Gallbladder (tissue), 1 donor: ENCODE data around the genes SRP9, EPHX1 and H3-3A.

DNA sequence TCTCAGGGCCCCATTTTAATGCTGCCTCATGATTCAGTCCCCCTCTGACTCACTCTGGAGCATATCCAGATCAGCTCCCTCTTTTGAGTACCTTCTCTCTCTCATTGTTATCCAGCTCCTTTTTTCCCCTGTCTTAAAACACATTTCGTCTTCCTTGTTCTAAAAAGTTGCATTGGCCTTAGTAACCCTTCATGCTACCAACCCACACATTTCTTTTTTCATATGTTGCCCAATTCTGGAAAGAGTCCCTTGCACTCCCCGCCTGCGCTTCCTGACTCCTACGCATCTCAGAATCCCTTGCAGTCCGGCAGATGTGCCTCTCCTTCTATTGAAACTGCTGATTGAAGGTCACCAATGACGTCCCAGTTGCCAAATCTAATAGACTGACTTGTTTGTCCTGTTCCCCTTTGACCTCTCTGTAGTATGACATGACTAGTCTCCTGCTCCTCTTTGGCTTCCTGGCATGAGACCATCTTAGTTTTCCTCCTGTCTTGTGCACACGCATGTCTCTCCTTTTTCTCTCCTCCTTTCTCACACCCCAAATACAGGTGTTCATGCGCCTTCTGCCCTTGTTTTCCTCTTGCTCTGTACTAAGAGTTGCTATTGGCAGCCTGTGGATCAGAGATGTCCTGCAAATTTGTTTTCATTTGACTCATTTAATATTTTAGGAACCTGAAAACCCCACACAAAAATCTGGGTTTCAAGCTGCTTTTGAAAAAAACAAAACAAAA is 92.3 kb downstream of the CNIH3 start:
- PRO-cap, result no peak

GRCh38 chr1:225410963-225411806 is 16.7 kb downstream of the LBR start:
- PRO-cap, result no peak

DNA sequence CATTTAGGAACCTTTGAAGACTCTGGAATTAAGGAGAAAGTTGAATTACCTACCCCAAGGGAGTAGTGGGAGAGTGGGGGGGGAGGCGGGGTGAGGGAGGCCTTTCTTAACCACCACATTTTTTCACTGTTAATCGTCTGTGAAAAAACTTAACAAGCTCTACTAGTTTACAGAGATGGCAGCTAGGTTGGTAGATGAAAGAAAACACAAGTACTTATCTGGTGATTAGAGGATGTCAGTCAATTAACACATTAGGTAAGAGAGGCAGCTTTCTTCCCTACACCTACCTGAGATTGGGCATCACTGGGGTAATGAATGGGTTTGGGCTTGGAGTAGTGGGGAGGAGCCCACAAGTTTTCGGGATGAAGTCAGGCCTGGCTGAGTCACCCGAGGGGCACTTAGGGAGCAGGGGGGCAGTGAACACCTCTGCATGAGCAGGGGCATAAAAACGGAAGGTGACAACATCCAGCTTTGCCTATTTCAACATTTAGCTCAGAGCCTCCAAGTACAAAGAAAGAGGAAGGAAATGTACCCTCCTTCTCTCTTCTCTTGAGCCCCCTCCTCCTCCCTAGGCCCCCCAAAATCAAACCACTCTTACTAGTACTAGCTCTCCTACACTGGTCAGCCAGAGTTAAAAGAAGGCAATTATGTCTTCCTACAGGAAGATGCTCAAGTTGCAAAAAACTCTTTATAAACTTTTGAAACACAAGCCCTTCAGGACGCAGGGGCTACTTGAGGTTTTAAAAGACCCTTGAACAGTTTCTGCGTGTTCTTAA is 2.5 kb downstream of the LBR start:
- PRO-cap, result no peak

- PRO-cap, result bidirectional peak, plus-strand start at chr1:225427549, minus-strand start at chr1:225427552; bidirectional peak, plus-strand start at chr1:225427772, minus-strand start at chr1:225427766
These were observed 672 bp downstream of the LBR start for GRCh38 chr1:225426890-225427841.

DNA sequence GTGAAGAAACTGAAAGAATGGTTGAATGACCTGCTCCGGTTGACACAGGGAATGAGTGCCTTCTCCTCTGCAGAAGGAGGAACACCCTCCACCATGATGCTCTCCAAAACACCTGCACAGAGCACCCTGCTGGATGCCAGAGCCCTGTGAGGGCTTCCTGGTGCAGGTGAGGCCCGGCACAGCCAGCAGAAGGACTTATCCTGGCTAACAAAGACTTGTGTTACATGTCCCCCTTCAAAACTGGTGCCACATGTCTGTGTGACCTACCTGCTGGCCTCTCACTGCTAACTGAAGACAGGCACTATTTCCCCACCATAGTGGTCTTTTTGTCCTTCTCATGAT is 14.3 kb upstream of the LBR start:
- PRO-cap, result no peak

DNA sequence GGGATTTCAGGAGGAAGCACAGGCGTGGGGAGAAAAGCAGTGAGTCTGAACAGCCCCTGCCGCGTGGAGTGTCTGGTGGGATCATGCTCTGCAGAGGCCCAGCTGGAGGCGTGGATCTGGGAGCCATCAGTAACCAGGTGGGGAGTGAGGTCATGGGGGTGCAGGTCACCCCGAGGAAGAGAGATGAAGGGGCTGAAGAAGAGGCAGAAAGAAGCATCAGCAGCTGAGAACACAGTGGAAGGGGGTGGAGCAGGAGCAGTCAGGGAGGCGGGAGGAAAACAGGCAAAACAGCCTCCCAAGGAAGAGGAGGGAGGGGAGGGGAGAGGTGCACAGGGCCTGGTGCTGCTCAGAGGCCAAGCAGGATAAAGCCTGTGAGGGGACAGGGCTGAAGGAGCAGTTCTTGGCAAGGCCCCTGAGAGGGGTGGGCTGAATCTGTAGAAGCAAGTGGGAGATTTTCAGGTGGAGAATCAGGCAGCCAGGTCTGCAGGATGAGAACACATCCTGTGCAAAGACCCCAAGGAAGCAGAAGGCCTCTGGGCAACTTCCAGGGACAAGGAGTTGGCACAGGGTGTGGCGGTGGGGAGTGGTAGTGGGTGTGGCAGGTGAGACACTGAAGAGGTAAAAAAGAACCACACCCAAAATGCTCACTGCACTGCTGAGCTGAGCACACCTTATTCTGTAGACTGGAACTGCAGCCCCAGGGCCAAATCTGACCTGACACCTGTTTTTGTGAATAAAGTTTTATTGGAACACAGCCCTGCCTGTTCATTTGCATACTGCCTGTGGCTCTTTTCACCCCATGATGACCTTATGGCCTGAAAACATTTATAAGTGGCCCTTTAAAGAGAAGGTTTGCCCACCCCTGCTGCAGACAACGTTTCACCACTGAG is 35.6 kb upstream of the LBR start:
- PRO-cap, result no peak

DNA sequence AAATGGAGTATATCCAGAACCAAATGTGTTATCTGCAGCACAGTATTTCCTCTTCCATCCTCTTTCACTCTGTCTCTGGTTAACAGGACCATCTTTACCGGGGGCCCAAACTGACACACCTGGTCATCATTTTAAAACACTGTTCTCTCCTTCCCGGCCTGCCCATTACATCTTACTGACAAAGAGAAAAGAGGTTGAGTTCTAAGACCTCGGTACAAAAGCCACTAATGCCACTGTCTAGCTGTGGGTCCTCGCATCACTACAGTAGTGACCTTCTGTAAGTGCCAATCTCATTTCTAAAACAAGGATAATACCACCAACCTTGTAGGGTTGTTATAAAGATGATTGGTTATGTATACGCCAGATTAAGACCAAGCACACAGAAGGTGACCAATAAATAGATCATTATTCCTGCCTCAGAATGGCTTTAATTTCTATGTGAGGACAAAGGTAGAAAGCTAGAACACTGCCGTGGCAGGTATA is 103.6 kb downstream of the ENAH start:
- PRO-cap, result no peak

GRCh38 chr1:225651887-225652484 is 937 bp downstream of the ENAH start:
- PRO-cap, result no peak

DNA sequence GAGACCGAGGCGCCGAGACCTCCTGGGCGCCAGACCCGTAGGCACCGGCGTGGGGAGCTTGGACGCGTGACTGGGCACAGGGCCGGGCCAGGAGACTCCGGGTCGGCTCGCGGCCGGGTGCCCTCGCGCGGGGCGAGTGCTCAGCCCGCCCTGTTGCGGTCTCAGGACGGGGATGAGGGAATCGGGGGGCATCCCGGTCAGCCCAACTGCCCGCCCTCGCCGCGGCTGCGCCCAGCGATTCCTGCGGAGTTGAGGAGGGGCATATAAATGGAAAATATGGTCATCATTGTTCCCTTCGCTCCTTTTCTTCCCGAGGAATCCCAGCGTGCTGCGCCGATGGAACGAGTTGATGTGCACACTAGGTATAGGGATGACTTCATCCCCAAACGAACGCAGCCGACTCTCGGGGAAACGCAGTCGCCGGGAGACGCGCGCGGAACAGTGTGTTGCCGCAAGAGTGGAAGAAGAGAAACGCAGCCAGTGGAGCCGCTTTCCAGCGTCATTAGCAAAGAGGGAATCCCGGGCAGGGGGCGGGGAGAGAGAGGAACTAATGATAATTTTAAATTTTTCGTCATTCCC is 727 bp upstream of the ENAH start:
- PRO-cap, result bidirectional peak, plus-strand start at position 90 of the sequence, minus-strand start at position 72 of the sequence; bidirectional peak, plus-strand start outside the sequence, minus-strand start at position 174 of the sequence

DNA sequence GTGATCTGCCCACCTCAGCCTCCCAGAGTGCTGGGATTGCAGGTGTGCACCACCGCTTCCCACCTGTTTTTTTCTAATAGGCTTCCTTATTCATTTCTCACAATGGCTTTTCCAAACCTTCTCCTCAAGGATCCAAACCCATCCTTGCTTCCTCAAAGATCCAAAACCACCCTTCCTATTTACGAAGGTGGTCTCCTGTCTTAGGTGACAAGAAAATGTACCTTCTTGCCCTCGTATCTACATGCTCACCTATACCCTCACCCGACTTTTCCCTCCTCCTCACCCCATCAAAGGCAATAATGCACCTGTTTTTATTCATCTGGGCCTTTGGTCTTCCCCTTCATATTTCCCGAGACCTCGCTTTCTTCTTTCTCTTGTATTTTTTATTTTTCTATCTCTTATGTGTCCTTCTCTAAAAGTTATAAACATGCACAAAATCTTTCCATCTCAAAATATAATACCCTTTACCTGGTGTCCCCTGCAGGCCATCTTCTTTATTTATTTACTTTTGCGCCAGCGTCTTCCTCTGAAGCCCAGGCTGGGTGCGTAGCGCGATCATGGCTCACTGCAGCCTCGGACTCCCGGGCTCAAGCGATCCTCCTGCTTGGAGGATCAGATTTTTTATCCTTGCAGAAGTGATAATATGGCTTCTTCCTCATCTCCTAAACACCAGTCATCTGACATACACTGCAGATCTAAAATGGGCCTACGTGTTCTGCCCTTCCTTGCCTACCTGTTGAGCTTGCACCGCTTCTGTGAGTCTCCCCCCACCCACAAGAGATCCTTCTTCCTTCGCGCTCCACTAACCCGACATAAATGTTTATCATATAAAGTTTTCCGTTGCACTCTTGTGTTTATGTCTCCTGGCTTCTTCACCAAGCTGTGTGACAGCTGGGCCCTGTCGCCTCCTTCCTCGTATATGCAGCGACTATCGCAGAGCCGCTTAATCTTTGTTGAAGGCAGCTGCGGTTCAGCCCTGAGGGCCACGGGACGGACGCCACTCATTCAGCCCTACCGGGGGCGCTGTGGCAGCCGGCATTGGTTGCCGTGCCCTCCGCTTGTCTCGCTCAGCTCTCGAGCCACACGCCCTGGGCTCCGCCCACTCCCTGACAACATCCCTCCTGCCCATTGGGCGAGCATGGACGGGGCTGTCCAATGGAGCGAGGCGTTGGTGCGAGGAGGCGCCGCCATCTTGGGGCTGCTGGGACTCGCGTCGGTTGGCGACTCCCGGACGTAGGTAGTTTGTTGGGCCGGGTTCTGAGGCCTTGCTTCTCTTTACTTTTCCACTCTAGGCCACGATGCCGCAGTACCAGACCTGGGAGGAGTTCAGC is at the start of gene SRP9:
SRP9 (plus strand) TSS at position 1,184 of the 1,331 bp plus-strand sequence.
- PRO-cap, result bidirectional peak, plus-strand start at position 1,195 of the sequence, minus-strand start at position 1,040 of the sequence

GRCh38 chr1:225777974-225778761 is 542 bp downstream of the SRP9 start:
- PRO-cap, result bidirectional peak, plus-strand start at chr1:225778412, minus-strand start at chr1:225778269

- PRO-cap, result bidirectional peak, plus-strand start at chr1:225810124, minus-strand start at chr1:225809941; bidirectional peak, plus-strand start at chr1:225810432, minus-strand start at chr1:225810344
These were observed at the start of gene EPHX1 for GRCh38 chr1:225809833-225810706. TSS of gene EPHX1 (plus strand) at chr1:225810124.

GRCh38 chr1:225819384-225819872 is 9.5 kb downstream of the EPHX1 start:
- PRO-cap, result no peak

GRCh38 chr1:225875140-225875806 is 6.9 kb downstream of the TMEM63A start:
- PRO-cap, result no peak

DNA sequence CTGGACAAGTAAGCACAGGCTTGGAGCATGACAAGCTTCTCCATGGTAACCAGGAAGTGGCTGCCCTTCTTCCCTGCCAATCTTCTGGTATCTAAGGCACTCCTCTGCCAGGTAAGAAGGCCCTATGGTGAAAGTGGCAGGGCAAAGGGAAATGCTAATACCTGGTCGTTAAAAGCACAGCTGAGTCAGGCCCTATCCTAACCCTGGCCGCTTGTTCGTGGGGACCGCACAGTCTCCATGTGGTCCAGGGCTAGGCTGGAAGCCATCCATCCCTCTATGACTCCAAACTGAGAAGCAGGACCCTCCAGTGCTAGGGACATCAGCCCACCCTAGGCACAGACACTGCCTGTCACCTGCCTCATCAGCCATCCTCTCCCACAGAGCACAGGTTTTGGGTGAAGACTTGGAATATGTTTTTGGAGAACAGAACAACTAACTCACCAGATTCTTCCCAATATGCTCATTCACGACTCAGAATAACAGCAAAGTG is 1.4 kb downstream of the PYCR2 start:
- PRO-cap, result no peak

DNA sequence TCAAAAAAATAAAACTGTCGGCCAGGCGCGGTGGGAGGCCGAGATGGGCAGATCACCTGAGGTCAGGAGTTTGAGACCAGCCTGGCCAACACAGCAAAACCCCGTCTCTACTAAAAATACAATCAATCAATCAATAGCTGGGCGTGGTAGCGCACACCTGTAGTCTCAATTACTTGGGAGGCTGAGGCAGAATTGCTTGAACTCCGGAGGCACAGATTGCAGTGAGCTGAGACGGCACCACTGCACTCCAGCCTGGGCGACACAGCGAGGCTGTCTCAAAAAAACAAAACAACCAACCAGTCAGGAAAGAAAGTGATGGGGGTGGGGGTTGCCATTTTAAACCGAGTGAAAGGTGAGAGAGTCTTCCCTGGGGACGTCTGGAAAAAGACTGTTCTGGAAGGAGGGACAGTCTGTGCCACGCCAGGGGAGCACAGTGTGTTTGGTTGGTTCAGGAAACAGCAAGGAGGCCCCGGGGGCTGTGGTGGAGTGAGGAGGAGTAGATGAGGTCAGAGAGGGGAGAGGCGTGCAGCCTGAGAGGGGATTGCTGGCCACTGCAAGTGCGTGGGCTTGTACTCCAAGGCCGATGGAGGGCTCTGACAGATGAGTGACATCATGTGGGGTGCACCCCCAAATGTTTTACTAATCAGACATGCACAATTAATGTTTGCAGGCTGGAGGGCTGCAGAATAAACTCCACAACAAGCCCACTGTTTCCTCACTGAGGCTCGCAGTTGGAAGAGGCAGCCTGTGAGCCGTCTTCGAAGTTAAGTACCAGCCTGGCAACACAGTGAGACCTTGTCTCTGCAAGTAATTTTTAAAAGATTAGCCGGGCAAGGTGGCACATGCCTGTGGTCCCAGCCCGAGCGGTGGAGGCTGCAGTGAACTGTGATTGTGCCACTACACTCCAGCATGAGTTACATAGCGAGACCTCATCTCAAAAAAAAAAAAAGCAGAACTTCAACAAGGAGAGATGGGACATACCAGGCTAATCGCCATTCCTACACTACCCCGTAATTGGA is 21.6 kb downstream of the SDE2 start:
- PRO-cap, result no peak

DNA sequence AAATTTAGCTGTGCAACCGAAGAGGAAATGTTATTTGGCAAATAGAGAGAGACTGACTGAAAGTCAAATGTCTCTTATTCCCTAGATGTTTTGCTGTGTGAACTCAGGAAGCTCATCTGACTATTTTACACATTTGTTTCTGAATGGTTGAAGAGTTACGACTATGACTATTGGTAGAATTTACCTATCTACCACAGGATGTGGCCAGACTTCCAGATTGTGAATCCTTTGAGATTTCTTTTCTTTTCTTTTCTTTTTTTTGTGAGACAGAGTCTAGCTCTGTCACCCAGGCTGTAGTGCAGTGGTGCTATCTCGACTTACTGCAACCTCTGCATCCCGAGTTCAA is 5.3 kb upstream of the SDE2 start:
- PRO-cap, result no peak

- PRO-cap, result bidirectional peak, plus-strand start at chr1:226062725, minus-strand start at chr1:226062493
These were observed at the start of gene H3-3A for GRCh38 chr1:226062595-226062918. TSS of gene H3-3A (plus strand) at chr1:226062716.

- PRO-cap, result unidirectional peak, minus-strand start at chr1:226127567; bidirectional peak, plus-strand start at chr1:226128123, minus-strand start at chr1:226127930
These were observed 58.9 kb downstream of the ACBD3 start for GRCh38 chr1:226127287-226128362.

DNA sequence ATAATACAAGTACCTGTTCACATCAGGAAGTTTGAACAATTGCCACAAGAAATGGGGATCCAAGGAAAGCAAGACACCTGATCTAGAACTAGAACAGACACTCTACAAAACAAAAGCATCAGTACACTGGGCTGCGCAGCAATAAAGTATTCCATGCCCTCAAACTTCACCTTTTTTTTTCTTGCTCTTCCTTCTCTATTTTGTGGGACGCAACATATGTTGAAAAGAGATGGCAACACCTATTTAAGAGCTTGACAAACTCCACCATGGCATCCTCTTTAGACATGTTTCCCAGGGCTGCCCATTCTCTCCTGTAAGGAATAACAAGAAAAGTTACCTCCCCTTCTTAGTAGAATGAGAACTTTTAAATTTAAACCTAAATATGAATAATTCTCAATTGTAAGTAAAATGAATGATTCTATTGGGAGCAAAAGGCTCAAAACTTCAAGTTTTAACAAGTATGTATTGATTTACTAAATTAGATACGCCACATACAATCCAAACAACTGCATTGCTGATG is 21.9 kb downstream of the ACBD3 start:
- PRO-cap, result no peak